ENCODE measurements around a stretch of chr2.

- PRO-cap, result no peak
Measured at GRCh38 chr2:176489962-176491065, 221.1 kb downstream of the MTX2 start.

GRCh38 chr2:176500902-176501511 lies 231.8 kb downstream of the MTX2 start:
- PRO-cap, result unidirectional peak, minus-strand start at chr2:176501183

GRCh38 chr2:176743866-176744484 lies 468.6 kb upstream of the HNRNPA3 start:
- PRO-cap, result no peak

- PRO-cap, result no peak
Measured at GRCh38 chr2:177216184-177217590, 4.1 kb downstream of the HNRNPA3 start.

DNA sequence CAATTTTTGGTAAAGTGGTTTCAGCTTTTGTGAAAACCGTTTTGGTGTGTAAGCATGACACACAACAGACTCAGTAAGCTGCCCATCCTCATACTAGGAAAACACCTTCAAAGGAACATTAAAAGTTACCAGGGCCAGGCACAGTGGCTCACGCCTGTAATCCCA lies 9.7 kb downstream of the HNRNPA3 start:
- PRO-cap, result no peak

- PRO-cap, result no peak
Measured at GRCh38 chr2:177241467-177242085, 23.0 kb downstream of the NFE2L2 start.

- PRO-cap, result no peak
Measured at GRCh38 chr2:177256715-177257664, 7.5 kb downstream of the NFE2L2 start.

DNA sequence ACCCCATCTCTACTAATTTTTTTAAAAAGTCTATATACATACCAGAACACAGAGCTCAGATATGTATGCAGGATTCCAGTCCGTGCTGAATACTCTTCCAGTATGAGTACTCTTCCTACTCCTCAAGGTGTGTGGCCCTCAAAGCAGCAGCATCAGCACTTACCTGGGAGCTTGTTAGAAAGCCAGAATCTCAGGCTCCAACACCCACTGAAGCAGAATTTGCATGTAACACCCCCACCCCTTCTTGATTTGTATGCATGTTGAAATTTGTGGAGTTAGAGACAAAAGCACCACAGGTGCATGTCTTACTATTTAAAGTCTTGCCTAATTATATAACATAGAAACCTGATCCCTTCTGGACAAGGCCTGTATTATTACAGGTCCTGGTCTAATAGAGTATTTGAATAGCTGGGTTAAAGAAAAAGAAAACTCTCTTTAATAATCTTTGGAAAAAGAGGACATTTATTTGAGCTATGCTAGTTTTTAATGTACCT lies 50.3 kb upstream of the NFE2L2 start:
- PRO-cap, result no peak

- PRO-cap, result no peak
Measured at GRCh38 chr2:177888489-177889027, 184.0 kb downstream of the PDE11A start.

GRCh38 chr2:178242070-178242799 lies 47.9 kb downstream of the OSBPL6 start:
- PRO-cap, result no peak

GRCh38 chr2:178277524-178278344 lies 83.4 kb downstream of the OSBPL6 start:
- PRO-cap, result no peak

DNA sequence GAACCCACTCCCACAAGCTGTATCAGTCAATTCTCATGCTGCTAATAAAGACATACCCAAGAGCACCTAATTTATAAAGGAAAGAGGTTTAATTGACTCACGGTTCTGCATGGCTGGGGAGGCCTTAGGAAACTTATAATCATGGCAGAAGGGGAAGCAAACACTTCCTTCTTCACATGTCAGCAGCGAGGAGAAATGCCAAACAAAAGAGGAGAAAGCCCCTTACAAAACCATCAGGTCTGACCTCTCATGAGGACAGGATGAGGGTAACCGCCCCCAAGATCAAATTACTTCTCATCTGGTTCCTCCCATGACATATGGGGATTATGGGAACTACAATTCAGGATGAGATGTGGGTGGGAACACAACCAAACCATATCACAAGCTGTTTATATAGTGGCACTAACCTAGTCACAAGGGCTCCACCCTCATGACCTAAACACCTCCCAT lies 109.9 kb downstream of the OSBPL6 start:
- PRO-cap, result no peak

DNA sequence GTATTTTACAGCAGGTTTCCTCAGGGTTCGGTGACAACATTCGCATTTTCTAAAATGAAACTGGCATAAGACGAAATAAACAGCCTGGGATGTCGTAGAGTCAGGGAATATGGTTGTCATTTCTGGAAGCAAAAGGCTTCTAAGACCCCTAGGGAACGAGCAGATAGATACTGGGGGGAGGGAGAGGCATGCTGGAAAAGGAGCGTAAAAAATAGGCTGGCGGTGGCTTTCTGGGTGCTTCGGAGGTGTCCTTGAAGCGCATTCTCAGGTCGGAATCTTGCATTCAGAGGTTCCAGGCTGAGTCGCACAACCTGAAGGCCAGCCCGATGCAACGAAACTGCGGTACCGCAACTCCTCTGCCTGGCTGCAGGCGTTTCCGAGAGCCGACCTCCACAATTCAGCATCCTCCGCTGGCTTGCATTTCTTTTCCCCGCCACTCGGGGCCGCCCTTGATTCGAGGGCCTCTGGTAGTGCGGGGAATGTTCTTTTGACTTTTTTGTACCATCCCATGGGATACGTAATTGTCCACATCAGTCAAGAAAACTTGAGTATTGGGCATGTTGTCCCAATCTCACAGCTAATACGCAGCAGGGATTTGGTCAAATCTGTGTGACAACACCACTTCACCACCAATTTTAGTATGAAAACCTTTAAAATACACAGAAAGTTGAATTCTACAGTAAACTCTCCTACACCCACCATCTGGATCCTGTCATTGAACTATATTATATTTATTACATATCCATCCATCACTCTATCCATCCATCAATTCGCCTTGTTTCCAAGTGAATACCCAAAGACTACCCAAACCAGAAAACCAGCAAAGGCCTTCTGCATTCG lies 593 bp upstream of the FKBP7 start:
- PRO-cap, result unidirectional peak, minus-strand start at position 339 of the sequence

GRCh38 chr2:178535448-178536230 lies 55.4 kb downstream of the PLEKHA3 start:
- PRO-cap, result no peak

DNA sequence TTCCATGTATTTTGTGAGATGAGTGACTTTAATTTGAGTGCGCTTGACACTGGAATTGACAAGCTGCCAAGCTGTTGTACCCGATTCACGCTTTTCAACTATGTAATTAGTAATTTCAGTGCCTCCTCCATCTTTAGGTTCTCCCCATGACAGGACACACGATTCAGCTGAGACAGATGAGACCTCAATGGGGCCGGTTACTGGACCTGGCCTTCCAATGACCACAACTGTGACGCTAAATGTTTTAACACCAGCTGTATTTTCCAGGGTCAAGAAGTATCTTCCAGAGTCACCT lies 67.2 kb downstream of the PLEKHA3 start:
- PRO-cap, result no peak

DNA sequence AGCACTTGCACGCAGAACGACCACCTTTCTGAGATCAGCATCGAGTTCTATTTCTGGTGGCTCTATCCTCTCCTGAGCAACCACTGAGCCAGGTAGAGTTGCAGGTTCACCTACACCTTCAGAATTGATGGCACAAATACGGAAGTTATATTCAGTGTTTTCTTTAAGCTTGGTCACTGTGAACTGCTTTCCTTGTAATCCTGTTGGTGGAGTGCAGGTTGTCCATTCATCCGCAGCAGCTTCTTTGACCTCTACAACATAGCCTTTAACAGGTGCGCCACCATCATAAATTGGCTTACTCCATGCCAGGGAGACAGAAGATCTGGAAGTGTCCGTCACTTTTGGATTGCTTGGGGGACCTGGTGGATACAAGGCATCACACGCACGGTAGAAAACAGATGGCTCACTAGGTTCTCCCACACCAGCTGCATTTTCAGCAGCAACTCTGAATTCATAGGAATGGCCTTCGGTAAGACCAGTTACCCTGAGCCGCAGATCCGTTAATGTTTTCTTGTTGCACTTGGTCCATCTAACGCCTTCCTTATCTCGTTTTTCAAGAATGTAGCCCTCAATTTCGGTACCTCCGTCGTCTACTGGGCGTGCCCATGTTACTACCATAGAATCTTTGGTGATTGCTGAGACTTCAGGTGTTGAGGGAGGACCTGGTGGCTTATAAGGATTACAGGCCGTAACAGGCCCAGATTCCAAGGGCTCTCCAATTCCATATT lies 83.0 kb downstream of the PLEKHA3 start:
- PRO-cap, result no peak

DNA sequence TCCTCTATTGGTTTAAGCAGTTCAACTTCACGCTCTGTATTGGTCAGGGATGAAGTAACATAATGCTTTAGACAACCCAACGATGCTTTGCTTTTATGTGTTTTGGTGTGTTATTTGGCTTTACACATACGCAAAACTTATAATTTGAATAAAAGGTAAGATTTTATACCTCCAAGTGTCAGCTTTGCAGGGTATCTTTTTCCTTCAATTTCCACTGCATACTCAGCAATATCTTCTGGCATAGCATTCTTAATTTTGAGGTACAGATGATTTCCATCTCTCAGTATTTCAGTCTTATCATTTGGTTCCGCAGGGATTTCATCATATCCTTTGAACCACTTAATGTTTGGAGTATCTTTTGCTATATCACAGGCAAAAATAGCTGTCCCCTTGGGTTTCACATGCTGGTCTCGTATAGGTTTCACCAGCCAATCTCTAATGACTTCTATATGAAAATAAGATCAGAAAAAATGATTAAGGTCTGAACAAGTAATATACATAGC lies 155.1 kb downstream of the PLEKHA3 start:
- PRO-cap, result no peak

DNA sequence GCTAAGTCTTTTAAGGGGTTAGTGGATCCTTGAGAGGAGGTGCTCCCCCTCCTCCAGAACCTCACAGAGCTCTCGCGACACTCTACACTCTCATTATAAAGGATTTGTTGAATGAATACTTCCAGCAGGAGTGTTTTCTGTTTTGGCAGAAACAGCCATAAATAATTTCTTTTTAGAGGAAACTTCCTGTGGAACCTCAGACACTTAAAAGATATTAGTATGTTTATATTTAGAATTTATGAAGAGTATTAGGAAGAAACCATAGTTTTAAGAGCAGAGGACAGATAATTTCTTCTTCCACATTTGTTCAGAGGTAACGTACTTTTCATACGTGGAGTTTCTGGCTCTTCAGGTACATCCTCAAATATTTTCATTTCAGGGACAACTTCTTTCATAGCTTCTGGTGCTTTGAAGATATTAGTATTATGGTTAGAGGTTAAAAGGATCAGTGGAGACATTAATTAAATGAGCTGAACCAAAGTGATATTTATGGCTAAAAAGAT lies 142.1 kb downstream of the TTN start:
- PRO-cap, result no peak

GRCh38 chr2:178719297-178719702 lies 87.9 kb downstream of the TTN start:
- PRO-cap, result no peak

DNA sequence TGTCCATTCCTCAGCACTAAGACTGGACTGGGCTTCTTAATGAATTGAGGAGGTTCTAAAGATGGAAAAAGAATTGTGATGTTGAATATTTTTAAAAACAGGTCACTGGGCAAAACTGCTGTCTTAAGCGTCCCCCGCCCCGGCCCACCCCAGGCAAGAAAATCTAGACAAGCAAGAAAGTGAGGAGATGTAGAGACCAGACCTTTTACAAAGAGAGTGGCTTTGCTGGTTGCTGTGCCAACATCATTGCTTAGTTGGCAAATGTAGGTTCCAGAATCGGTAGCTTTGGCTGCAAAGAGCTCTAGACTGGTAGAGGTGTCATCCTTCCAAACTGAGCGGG lies 77.4 kb downstream of the TTN start:
- PRO-cap, result no peak